Measurements from ENCODE around the gene PLXNA4.

DNA sequence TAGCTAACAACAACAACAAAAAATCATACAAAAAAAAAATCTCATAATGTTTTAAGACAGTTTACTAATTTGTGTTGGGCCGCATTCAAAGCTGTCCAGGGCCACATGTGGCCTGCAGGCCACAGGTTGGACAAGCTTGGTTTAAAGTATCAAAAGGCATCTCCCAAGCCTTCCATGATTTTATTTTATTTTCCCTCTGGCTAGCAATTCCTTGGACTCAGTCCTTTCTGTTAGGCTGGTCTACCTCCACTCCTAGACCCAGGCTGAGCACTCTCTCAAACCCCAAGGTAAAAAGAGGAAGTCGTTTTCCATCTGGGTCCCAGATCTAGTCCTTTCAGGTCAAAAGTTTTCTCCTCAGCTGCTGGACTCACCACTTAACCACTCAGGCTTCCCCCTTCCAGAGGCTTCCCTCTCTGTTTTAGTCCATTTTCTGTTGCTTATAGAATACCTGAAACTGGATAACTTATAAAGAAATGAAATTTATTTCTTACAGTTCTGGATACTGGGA lies 252.3 kb upstream of the MKLN1 start:
- RAMPAGE, long total RNA: no peak
- RRBS: no CpG with 5 or more reads among the region's 2 CpGs

DNA sequence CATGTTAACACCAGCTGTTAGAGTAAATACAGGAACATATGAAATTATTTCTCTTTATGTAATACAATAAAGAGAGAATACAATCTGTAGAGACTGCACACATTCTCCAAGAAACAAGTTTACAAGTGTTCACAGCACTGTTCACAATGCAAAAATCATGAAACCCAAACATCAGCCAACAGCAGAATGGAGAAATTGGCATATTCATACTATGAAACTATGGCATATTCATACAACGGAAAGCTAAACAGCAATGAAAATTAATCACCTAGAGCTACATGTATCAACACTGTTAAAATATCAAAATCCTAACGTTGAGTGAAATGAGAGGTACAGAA lies 240.4 kb upstream of the MKLN1 start:
- RAMPAGE, long total RNA: no peak
- RRBS: no CpG with 5 or more reads among the region's 2 CpGs

GRCh38 chr7:131100465-131101600 lies 226.8 kb upstream of the MKLN1 start:
- RAMPAGE, long total RNA: no peak
- RRBS: no CpG with 5 or more reads among the region's 10 CpGs

DNA sequence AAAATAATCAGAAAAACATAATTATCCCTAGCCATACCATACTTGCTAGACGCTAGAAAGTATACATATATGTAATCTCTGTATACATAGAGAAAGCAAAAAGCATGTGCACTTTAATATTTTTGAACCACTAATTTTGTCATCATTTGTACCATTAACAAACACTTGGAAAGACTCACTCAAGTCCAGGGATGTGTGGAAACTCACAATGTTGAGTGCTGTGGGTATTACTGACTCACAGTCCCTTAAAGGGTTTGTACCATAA lies 218.8 kb upstream of the MKLN1 start:
- RAMPAGE, long total RNA: no peak
- RRBS: no CpG with 5 or more reads among the region's 1 CpG

- RAMPAGE, long total RNA: no peak
- RRBS: no CpG with 5 or more reads among the region's 3 CpGs
Measured at GRCh38 chr7:131109188-131109507, 218.5 kb upstream of the MKLN1 start.

- RAMPAGE, long total RNA: no peak
- RRBS: no CpG with 5 or more reads among the region's 1 CpG
Measured at GRCh38 chr7:131272972-131273448, 54.7 kb upstream of the MKLN1 start.

DNA sequence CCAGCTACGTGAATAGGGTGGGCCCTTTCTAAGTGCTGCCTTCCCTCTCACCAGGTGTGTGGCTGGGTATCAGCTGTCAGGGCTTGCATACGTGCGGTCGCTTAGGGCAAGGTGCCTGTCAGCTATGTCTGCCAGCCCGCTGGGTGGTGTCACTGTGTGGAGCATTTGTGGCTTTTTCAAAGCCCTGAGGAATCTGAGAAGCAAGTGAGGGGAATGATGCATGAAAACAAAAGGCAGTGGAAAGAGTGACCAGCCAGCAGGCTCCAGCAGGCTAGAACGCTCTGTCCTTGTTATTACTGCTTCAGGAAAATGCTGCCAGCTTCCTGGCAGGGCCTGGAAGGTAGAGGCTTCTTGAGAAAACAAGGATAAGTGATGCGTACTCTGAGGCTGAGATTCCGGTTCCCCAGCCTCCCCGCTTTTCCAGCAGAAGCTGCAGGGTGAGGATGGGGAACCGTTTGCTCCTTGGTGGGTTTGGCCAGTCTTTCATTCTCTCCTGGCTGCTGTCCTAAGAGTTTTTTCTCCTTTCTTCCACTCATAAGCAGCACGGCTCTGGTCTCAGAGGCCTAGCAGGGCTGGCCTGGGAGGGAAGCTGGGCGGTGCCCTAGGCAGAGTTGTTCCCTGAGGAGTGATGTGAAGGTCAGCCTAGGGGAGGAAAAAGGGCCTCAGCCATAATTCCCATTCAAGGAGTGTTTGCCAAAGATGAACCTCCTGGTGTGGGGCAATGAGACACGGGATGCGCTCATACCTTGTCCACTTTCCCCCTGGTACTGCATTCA lies 42.9 kb upstream of the MKLN1 start:
- RAMPAGE, long total RNA: no peak
- RRBS: no CpG with 5 or more reads among the region's 14 CpGs

- RAMPAGE, long total RNA: no peak
- RRBS: 0% methylated on average over 1 of the region's 8 CpGs
Measured at GRCh38 chr7:131328518-131328916, 841 bp downstream of the MKLN1 start.

DNA sequence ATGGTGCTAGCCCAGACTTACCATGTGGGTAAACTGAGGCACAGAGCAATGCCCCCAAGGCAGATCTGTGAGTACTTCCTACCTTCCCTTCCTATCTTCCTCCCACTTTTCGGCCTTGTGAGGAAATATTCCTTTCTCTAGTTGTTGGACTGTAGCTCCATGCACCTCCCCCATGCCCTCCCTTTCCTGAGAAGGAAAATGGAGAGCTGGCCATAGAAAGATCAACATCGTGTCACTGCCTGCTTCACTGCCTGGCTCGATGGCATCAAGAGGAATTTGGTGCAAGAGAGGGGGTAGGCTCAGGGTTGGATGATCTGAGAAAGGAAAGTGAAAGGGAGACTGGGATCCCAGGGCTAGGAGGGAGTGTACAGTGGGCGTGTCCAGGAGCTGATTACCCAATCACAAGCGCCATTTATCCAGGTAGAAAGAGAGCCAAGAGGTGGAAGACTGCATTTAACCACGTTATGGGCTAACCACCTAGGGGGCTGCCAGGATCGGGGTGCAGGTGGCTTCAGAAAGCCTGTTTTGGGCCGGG lies 10.4 kb downstream of the PODXL start:
- RAMPAGE, long total RNA: no peak
- RRBS: no CpG with 5 or more reads among the region's 8 CpGs

GRCh38 chr7:131604732-131605186 lies 48.3 kb upstream of the PODXL start:
- RAMPAGE, long total RNA: no peak
- RRBS: 0% methylated on average over 1 of the region's 3 CpGs

DNA sequence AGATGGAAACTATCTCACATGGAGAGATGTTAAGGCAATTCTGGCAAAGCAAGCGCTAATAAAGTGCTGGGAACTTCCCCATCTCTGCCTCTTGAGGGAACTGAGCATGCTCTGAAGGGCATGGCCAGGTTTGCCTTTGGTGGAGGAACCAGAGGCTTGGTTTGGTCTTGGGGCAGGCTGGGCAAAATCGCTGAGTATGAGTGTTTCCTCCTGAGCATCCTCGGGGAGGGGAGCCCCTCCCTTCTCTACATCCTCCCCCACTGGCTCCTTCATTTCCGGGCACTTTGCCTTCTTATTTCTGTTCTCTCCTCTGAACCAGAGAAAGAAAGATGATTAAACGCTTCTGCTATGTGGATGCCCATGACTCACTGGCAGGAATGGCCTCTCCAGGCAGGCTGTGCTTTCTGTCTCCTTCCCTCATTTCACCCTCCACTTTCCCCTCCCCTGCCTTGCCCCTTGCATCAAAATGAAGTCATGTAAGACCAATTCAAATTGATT lies 509.1 kb upstream of the PODXL start:
- RAMPAGE, long total RNA: no peak
- RRBS: no CpG with 5 or more reads among the region's 5 CpGs

GRCh38 chr7:132225197-132225549 lies 351.1 kb downstream of the PLXNA4 start:
- RAMPAGE, long total RNA: no peak
- RRBS: no CpG with 5 or more reads among the region's 5 CpGs

GRCh38 chr7:132256773-132257243 lies 319.5 kb downstream of the PLXNA4 start:
- RAMPAGE, long total RNA: no peak
- RRBS: no CpG with 5 or more reads among the region's 6 CpGs

DNA sequence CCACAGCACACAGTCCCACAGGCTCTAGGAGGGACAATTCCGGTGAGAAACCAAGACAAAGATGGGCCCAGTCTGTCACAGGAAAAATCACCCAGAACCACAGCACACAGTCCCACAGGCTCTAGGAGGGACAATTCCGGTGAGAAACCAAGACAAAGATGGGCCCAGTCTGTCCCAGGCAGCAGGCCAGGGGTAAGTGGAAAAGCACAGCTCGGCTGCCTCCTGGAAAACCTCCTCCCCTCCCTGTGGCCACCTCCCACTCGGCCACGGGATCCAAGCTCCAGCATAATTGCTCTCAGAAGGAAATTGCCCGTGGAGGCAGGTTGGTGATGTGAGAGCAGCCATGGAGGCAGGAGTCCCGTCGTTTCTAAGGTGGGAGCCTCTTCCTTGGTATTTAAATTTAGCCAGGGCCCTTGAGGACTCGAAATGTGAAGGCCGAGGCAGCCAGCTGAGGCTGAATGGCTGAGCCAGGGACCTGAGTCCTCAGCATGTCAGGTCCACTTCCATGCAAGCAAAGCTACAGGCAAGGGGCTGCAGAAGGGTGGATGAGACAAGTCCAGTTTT lies 95.7 kb downstream of the PLXNA4 start:
- RAMPAGE, long total RNA: no peak
- RRBS: 72% methylated on average over 2 of the region's 10 CpGs

- RAMPAGE, long total RNA: no peak
- RRBS: 2% methylated on average over 72 of the region's 126 CpGs
Measured at GRCh38 chr7:132576088-132577138, at the start of gene PLXNA4. Gene PLXNA4, minus strand, starts transcription at chr7:132576470.

DNA sequence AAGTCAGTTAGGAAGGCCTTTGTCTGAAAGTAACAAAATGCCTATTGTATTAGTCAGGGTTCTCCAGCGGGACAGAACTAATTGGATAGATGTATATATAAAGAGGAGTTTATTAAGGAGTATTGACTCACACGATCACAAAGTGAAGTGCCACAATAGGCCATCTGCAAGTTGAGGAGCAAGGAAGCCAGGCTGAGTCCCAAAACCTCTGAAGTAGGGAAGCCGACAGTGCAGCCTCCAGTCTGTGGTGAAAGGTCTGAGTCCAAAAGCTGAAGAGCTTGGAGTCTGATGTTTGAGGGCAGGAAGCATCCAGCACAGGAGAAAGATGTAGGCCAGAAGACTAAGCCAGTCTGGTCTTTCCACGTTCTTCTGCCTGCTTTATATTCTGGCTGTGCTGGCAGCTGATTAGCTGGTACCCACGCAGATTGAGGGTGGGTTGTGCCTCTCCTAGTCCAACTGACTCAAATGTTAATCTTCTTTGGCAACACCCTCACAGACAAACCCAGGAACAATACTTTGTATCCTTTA lies 14.1 kb upstream of the PLXNA4 start:
- RAMPAGE, long total RNA: no peak
- RRBS: no CpG with 5 or more reads among the region's 5 CpGs

- RAMPAGE, long total RNA: no peak
- RRBS: 2% methylated on average over 3 of the region's 10 CpGs
Measured at GRCh38 chr7:132655419-132655879, 79.2 kb upstream of the PLXNA4 start.

DNA sequence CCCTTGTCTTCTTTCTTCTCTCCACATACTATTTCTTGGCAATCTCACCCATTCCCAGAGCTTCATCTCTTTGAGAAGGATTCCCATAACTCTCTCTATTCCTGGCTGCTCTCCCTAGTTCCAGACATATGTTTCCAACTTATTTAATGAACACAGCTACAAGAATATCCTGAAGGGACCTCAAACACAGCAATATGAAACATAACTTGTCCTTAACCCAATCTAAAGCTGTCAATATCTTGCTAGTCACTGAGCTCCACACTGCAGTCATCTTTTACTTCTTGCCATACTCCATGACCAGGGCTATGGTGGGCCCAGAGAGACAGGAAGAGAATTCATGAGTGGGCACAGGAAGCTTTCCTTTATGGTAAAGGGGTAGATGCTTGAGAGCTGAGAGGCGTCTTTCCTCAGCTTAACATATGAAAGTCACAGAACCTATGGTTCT lies 152.4 kb downstream of the CHCHD3 start:
- RAMPAGE, long total RNA: no peak
- RRBS: no CpG with 5 or more reads among the region's 1 CpG

- RAMPAGE, long total RNA: no peak
- RRBS: no CpG with 5 or more reads among the region's 4 CpGs
Measured at GRCh38 chr7:133416332-133416925, 163.6 kb downstream of the EXOC4 start.

DNA sequence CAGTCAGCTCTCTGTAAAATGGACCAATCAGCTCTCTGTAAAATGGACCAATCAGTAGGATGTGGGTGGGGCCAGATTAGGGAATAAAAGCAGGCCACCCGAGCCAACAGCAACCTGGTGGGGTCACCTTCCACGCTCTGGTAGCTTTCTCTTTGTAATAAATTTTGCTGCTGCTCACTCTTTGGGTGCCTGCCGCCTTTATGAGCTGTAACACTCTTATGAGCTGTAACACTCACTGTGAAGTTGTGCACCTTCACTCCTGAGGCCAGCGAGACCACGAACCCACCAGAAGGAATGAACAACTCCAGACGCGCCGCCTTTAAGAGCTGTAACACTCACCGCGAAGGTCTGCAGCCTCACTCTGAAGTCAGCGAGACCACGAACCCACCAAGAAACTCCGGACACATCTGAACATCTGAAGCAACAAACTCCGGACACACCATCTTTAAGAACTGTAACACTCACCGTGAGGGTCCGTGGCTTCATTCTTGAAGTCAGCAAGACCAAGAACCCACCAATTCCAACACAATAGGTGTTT lies 171.2 kb downstream of the EXOC4 start:
- RAMPAGE, long total RNA: no peak
- RRBS: no CpG with 5 or more reads among the region's 16 CpGs